Frontal cortex (tissue), 2 donors: ENCODE measurements around the genes ADRA1B, CCNJL, FAM200C and GABRA1.

DNA sequence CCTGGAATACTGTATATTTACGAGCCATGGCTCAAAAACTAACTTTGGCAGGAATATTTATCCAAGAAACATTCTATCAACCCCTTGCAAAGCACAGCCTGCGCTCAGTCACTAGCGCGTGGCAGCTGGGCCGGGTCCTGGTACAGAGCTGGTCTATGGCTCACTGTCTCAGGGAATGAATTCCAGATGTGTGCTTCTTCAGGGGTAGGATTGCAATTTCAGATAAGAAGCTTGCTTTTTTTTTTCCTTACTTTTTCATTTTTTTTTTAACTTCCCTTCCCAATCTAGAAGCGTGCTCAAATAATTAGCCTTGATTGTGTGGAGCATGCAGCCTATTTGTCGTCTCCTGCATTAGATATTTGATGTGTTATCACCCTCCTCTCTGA is 128.9 kb upstream of the ADRA1B start:
- RAMPAGE, long total RNA = no peak

- RAMPAGE, long total RNA = no peak
These were observed 5.0 kb upstream of the ADRA1B start for GRCh38 chr5:159911237-159911648.

GRCh38 chr5:159915744-159917018 is at the start of gene ADRA1B:
TSS of gene ADRA1B (plus strand) at chr5:159916482.
- RAMPAGE, long total RNA = no peak

GRCh38 chr5:160062710-160063204 is 53.8 kb downstream of the TTC1 start:
- RAMPAGE, long total RNA = no peak

GRCh38 chr5:160118123-160119292 is 742 bp downstream of the PWWP2A start:
- RAMPAGE, long total RNA = no peak

- RAMPAGE, long total RNA = no peak
These were observed 14.1 kb upstream of the PWWP2A start for GRCh38 chr5:160132908-160134181.

- RAMPAGE, long total RNA = no peak
These were observed 31.5 kb downstream of the FABP6 start for GRCh38 chr5:160260691-160261395.

DNA sequence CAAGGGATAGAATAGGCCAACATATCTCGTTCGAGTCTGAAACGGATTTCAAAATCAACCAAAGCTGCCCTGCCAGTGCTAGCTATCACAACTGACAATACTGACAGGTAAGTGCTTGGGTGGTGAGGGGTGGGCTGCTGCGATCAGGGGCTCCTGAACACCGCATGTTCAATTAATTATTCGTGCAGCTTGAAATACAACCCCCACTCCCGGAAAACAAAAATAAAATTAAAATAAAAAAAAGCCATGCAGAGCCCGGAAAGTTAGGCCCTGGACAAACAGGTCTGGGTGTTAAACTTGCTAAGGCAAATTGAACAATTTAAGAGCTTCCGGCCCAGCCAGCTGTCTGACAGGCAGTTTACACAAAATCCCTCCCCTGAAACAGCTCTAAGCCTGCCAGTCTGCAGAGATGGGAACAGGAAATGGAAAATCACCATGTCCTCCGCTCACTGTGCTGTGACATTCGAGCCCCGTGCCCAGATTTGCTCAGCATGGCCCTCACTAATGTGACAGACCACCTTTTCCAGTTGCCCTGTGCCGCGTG is 41.2 kb downstream of the CCNJL start:
- RAMPAGE, long total RNA = no peak

DNA sequence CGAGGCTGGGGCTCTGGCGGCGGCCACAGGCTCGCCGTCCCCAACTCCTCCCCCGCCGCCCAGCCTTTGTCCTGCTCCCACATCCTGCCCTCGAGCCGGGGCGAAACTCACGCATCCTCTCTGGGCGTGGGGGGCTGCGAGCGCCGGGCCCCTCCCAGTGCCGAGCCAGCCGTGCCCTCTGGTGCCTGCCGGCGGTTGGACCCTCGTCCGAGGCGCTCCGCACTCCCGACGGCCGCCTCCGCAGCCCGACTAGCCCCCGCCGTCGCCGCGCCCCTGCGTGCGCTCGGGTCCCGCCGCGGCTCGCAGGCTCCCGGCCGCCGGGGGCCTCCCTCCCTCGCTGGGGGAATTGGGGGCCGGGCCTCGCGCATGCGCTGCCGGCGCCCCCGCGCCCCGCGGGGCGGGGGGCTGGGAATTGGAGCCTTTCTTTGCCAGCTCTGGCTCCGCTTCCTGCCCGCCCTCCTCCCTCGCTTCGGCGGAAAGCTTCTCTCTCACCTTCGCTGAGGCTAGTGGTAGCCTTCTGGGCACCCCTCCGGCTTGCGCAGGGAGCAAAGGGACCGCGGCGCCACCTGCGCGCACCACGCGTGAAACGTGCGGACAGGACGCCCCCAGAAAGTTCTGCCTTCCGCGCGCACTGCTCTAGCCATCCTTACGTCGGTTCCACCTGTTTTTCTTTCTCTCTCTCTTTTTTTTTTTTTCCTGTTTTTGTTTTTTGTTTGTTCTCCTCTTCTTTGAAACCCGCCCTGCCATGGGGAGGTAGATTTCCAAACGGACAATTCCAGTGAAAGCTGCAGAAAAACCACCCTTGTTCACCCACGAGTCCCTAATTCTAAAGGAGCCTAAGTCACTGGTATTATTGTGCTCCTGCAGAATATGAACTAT is at the start of gene CCNJL:
TSS of gene CCNJL (minus strand) at position 312 of the 879 bp plus-strand sequence.
- RAMPAGE, long total RNA = no peak

DNA sequence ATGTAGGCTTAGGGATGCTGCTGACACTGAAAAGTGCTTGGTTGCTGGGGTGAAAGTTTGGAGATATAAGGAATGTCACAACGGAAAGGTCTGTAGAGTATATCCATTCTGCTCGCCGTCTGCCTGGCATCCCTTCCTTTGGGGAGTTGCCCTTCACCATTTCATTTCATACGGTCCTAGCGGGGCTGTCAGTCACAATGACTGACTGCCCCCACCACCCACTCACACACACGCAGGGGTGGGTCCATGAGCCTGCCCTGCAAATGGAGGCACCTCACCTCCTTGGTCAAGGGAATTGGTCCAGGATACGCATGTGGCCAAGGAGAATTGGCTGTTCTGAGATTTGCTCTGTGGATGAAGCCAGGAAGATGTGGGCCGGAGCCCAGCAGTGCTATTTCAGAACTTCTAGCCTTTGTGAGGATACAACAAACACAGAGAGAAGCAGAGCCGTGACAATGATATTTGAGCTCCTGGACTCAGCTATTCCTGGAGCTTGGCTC is 17.1 kb downstream of the C1QTNF2 start:
- RAMPAGE, long total RNA = no peak

GRCh38 chr5:160399665-160400503 is at the start of gene FAM200C:
TSS of gene FAM200C (minus strand) at chr5:160400054.
- RAMPAGE, long total RNA = no peak

GRCh38 chr5:160476080-160476514 is 54.4 kb downstream of the PTTG1 start:
- RAMPAGE, long total RNA = no peak

DNA sequence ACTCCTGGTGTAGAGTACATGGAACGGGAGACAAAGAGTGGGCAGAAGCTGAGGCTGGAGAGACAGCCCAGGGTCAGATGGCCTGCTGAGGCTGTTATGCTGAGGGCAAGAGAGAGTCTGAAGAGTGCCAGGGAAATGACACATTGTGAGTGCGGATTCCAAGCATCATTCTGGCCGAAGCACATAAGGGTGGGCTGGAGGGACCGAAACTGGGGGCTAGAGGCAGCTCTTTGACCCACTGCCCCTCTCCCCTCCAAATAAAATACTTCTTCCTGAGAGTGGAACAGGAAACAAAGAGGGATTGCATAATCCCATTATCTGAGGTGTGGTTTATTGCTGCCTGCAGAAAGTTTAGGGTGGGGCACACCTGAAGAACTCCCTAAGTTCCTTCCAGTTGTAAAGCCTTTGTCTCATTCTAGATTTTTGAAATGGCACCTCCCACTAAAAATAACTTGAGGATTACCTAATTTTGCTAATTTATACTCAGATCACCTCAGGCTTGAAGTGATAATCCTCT is 158.0 kb downstream of the ATP10B start:
- RAMPAGE, long total RNA = no peak

- RAMPAGE, long total RNA = no peak
These were observed 48.2 kb upstream of the GABRA6 start for GRCh38 chr5:161637390-161637707.

DNA sequence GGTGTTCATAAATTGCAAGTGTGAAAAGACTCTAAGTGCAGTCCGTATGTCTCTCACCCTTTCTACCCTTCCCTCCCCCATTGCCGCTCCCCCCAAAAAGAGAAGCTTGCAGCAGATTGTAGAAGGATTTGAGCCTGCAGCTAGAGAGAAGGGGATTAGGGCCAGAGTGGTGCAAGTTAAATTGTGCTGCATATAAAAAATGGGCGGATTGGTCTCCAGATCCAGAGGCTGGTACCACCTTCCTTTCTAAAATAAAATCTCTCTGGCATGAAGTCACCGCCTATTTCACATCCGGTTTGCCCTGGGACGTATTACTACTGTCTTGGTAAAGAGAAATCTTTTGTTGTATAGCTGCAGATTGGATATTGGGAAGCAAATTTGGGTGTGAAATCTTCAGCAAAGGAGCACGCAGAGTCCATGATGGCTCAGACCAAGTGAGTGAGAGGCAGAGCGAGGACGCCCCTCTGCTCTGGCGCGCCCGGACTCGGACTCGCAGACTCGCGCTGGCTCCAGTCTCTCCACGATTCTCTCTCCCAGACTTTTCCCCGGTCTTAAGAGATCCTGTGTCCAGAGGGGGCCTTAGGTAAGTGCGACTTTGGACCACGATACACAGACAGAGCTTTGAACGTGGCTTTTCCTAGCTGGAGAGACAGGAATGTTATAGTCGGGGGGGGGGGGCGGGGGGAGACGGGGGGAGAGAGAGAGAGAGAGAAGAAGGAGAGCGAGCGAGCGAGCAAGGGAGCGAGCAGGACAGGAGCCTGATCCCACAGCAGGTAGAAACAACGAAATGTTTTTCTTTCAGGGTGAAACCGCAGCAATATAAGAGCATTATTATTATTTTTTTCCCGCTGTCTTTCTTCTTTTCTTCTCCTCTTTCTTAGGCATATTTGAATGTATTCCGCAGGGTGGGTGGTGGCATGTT is at the start of gene GABRA1:
TSS of gene GABRA1 (plus strand) at position 281 of the 922 bp plus-strand sequence.
- RAMPAGE, long total RNA = start-site peak on the plus strand centred at position 310 of the sequence, 68 bp wide, 95 and 17 reads in 2 replicates; start-site peak on the plus strand centred at position 731 of the sequence, 74 bp wide, 131 and 31 reads in 2 replicates

GRCh38 chr5:162272474-162272769 is 204.8 kb downstream of the GABRG2 start:
- RAMPAGE, long total RNA = no peak

GRCh38 chr5:163471246-163471739 is 10.9 kb downstream of the HMMR start:
- RAMPAGE, long total RNA = no peak

GRCh38 chr5:164296542-164297121 is 791.2 kb downstream of the MAT2B start:
- RAMPAGE, long total RNA = no peak

GRCh38 chr5:164457707-164458106 is 952.3 kb downstream of the MAT2B start:
- RAMPAGE, long total RNA = no peak

DNA sequence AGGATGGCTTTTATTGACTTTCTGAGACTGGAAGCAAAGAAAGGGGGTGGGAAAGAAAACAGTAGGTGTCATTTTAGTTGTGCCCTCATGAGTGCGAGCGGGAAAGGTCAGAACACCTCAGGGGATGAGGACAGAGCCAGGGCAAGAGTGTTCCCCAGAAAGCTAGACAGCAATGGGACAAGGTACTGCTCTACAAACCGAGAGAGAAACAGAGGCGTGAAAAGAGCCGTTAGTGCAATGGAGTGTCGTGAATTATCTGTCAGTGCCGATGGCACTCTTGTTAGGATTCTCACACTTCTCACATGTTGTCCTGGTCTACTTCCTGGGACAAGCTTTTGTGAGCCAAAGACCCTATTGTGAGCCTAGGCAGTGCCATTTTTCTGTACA is 356.5 kb upstream of the WWC1 start:
- RAMPAGE, long total RNA = no peak